Parotid gland (tissue), 1 donor: ENCODE measurements around a stretch of chr6.

DNA sequence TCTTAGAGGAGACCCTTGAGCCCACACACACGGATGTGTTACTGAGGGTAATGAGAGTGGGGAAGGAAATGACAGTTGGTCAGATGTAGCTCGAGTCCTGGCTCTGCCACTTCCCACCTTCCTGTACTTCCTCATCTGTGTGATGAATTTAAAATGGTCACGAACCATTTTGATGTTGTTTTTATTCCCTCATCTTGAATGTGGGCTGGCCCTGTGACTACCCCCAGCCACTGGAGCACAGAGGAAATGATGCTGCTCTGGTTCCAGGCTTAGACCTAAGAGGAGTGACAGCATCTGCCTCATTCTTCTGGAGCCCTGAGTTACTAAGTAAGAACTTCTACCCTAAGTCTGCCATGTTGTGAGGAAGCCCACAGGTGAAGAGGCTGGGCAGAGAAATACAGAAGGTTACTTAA is 141.1 kb downstream of the NRN1 start:
- PRO-cap, result no peak

DNA sequence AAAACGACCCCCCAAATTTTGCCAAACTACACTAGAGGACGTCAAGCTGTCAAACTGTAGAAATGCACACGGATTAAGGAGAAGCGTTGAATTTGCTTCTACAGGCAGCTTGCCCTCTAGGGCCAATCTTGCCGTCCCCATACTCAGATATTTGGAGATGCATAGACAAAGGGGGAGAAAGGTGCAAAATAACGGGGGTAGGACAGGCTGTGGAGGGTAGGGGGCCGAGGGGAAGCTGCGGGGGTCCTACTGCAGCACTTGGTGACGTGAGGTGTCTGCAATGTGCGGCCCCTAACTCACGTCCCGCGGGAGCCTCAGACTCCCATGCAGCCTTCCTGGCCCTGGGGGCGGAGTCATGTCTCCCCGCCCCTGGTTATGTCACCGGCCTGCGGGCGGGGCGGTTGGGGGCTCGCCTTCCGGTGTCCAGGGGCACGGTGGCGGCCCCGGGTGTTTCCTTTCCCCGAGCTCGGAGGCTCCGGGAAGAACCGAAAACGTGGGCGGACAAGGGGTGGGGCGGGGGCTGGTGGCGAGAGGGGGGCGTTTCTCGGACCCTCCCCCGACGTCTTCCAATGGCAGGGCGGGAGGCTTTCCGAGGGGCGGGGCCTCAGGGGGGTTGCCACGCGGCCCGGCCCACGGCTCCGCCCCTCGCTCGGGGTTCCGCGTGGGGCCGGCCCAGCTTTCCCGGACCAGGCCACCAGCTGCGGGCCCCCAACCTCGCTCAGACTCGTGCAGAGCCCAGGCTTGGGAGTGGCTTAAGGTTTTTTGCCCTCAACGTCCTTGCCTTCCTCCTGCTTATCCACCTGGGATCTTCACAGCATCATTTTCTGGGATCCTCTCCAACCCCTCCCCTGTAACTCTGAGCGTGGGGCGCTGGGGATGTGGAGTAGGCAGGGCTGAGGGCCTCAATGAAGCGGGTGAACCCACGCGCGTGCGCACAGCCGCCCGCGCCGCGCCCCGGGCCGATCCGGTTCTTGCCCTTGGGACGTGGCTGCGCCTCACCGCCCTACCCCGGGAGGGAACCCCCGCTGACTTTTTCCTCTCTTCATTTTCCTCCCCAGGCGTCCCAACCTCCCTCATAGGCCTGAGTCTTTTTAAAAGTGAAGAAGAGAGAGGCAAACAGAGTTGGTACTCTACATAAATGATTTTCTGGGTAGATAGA is 2.0 kb upstream of the NRN1 start:
- PRO-cap, result bidirectional peak, plus-strand start at position 675 of the sequence, minus-strand start at position 355 of the sequence

DNA sequence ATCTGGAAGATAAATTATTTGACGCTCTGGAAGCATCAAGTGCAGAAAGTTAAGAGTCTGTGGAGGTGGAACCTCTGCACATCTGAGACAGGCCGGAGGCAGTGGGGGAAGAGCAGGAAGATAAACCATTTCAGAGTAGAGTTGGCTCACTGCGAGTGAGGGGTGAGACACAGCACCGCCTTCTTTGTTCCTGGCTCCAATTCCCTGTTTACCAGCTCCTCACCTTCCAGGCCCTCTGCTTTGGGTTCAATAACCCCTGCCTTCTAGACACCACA is 141.4 kb upstream of the NRN1 start:
- PRO-cap, result no peak

- PRO-cap, result no peak
These were observed 2.6 kb downstream of the F13A1 start for GRCh38 chr6:6317762-6318439.

DNA sequence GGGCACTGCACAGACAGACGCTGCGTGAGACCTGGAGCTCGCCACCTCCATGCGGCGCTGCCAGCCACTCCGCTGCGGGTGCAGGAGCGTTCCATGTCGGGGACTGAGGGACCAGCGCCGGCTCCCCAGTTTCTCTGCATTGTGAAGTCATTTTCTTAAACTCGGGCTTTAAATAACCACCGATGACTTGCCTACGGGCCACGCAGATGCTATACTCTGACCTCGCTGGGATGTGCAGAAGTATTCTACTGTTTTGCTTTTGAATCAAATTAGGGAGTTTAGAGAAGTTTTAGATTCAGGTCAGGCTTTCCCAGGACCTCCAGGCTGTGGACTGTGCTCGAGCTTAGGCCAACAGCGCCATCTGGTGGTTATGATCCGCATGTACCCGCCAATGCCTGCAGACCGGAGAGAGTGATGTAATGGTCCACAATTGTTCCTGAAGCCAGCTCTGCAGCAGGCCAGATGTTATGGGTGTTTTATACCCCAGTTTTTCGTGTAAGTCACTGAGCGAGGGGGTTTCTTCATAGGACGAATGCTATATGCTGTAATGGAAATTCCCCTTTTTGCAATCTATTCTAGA is 41.6 kb upstream of the LY86 start:
- PRO-cap, result no peak

- PRO-cap, result no peak
These were observed 3.7 kb downstream of the LY86 start for GRCh38 chr6:6592075-6592837.

DNA sequence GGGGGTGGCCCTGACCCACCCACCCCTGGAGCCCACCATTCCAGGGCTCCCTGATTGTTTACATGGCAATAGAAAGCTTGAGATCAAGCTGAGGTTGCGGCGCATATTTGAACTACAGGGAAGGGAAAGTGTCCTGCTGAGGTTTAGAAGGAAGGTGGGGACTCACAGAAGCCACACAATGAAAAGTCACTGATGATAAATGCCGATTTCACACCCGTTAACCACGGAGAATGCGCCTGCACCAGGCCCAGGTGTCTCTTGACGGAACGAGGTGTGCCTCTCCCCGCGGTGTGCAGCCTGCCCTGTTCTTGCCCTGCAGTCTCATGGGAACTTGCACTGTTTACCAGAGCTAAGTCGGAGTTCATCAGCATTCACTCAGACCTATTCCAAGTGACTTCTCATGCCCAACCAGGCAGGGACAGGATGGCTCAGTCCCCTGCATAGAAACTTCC is 90.3 kb downstream of the LY86 start:
- PRO-cap, result no peak

- PRO-cap, result bidirectional peak, plus-strand start at chr6:6750234, minus-strand start at chr6:6750107
These were observed 161.3 kb downstream of the LY86 start for GRCh38 chr6:6749473-6750640.

- PRO-cap, result no peak
These were observed 208.4 kb downstream of the LY86 start for GRCh38 chr6:6796998-6797297.

- PRO-cap, result no peak
These were observed 256.6 kb upstream of the RREB1 start for GRCh38 chr6:6850843-6851854.

GRCh38 chr6:6881657-6882354 is 226.0 kb upstream of the RREB1 start:
- PRO-cap, result no peak

GRCh38 chr6:7008426-7009036 is 99.2 kb upstream of the RREB1 start:
- PRO-cap, result no peak

DNA sequence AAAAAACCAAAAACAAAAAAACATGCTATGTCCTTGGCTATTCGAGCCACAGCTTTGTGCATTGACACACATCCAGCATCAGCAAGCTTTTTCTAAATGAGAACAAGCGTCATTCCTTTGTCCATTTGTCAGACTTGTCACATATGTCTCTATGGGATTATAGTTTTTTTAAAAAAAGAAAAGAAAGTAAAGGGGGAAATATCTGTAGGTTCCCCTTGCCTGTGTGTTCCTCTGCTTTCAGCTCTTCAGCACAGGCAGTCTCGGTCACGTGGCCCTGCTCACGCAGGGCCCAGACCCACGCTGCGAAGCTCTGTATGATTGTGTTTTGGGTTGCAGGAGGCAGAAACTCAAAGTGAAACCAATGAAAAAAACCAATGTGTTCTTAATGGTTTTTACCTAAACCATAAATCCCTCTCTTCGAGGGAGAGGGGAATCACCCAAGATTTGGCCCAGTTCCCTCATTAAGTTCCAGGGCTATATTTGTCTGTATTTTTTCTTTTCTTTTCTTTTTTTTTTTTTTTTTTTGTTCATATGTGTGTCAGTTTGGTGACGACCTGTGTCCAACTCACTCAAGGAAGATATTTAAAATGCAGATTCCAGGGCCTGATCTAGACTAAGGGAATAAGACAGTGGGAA is 34.0 kb upstream of the RREB1 start:
- PRO-cap, result no peak

DNA sequence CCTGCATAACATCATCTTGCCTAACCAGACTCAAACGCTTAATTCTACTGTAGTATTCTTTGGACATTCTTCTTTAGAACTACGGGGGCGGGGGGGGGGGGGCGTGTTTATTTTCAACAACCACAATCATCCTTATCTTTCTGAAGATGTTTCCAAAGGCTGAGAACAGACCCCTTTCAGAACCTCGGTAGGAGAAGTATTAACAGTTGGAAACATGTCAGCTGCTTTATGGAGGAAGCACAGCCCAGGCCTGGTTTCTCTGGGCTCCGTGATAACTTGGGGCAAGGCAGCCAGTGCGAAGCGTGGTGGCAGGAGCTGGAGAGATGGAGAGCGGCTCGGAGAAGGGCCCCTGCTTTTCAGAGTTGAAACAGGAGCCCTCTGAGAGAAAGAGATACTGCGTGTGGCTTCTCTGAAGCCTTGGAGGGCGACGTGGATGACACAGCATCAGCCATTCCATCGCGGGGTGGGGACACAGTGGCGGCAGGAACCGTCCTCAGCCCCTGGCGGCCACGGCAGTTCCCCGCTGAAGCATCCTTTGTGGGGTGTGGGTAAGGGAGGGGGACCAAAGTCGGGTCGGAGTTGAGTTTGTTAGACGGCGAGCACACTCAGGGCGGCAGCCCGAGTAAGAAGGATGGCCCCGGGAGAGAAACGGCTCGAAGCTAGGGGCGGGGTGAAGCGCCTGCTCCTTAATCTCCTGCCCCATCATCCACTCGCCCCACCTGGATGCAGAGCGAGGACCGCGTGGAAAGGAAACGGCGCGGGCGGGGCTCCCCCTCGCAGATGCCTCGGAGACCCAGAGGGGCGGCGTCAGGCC is 1.1 kb upstream of the RREB1 start:
- PRO-cap, result no peak

DNA sequence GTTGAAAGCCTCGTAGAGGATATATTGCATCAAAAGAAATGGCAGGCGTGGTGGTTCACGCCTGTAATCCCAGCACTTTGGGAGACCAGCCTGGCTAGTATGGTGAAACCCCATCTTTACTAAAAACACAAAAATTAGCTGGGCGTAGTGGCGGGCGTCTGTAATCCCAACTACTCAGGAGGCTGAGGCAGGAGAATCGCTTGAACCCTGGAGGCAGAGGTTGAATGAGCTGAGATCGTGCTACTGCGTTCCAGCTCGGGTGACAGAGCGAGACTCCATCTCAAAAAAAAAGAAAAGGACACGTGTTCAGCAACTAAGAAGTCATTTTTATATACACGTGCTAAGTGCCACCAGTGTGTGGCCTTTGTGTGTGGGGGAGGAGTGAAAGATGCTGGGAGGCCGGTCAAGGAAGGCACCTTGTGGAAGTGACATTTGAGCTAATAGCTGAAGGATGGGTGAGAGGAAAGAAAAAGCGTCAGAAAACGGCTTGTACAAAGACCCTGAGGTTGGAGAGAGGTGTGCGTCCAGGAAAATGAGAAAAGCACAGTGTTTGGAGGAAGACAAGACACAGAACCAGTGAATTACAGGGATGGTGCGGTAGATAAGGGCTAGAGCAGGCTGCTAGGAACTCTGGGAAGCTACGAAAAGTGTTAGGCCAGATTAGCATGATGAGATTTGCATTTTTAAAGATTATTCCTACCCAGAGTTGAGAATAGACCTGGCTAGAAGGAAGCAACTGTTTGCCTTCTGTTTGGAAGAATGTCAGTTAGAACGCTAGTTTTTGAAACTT is 11.5 kb downstream of the RREB1 start:
- PRO-cap, result no peak

DNA sequence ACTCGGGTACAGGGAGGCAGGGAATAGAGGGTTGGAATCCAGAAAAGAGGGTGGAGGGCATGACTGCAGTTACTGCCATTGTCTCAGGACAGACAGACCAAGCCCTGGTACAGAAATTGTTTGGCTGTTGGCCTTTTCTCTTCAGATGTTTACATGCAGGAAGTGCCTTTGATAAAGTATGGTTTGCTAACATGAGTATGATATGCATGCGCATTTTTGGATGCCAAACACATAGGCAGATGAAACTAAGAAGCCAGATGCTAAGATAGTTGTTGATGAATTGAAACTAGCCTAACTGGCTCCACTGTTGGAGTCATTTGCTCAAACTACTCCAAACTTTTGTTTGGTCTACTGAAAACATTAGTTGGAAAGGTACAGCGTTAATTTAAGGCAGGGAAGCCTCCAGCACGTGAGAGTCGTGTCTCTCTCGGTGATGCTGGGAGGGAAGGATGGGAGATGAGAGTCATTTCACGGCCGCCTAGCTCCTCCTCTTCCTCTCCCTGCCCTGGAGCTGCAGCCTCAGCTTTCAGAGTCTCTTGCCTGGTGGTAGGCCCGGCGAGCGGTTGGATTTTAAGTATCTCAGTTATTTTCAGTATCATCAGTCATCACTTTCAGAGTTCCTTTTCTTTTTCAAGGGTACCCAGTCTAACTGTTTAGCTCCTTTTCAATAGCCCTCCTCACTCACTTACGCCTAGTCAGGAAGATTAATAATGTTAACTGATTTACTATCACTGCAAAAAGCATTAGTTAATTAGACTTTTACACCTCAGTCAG is 29.7 kb downstream of the RREB1 start:
- PRO-cap, result unidirectional peak, plus-strand start at position 532 of the sequence

DNA sequence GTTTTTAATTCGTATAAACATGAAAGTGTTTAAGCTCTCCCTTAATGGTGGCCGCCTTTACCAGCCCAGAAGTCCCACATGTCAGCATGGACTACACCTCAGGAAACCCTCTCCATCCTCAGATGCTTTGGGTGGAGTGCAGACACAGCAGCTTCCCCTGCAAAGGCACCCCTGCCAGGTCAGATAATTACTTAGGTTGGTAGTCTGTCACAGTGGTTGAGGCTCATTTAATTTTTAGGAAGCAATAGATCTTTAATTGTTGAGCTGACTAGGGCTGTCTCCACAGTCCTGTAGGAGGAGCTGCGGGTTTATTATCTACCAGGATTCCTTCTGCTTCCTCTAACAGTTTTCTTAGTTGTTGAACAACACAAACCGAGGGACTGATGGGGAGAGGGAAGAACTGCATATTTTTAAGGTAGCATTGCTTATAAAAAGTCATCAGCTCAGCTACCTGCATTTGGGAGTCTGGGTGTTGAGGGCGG is 69.9 kb downstream of the SSR1 start:
- PRO-cap, result no peak

DNA sequence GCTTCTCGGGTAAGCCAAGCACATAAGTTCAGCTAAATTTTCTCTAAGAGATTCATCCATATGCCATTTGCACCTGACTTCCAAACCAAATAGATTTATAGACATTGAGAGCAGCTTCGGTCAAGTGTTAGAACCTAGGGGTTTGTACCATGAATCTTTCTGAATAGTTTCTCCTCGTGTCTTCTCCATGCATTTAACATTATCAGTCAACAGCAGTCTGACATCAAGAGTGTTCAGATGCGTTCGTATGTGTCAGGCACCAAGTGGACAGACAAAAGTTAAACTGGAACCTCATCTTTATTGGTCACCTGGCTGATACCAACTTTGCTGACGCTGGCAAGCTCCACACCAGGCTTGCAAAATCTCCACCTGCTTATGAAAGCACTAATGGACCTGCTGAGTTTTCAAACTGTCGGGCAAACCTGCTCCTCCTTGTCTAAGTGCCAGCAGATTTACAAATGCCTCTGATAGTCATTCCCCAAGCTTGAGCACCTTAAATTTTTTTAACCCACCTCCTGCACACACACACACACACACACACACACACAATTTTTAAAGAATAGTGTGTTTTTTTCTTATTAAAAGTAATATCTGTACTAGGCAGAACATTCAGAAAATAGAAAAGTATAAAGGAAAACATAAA is 28.0 kb upstream of the DSP start:
- PRO-cap, result no peak

- PRO-cap, result no peak
These were observed 22.0 kb upstream of the DSP start for GRCh38 chr6:7519453-7519791.

- PRO-cap, result no peak
These were observed 17.7 kb downstream of the DSP start for GRCh38 chr6:7559196-7559532.